ENCODE data around the gene RNF217.

DNA sequence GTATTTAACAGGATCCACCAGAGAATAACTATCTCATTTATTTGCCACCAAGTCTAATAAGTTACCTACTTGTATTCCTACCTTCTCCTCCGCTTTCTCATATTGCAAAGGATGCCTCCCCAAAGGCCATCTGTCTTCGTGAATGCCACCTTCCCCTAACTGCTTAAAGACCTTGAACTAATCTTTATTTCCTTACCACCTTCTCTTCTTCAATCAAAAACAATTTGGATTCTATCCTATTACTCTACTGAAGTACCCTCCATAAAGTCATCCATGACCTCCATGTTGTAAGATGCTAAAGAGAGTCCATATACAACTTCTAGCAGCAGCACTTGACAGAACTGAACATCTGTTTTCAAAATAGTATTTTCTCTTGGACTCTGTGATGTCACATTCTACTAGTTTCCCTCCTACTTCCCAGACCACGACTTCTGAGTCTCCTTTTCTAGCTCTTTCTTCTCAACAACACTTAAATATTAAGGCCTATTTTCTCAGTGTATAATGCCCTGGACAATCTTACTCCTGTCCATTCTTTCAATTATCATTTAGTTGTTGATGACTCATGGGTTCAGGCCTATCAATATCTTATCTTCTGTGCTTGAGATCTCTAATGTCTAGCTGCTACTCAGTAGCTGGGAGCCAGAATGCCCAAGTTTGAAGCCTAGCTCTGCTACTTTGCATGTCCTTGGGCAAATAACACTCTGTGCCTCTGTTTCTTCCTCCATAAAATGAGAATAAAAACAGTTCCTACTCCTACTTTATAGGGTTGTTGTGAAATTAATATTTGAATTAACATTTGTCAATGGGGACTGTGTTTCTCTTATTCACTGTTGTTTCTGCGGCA is 69.7 kb downstream of the MAN1A1 start:
- PRO-cap, 10 experiments = no peak in any of the 10 experiments

GRCh38 chr6:119286497-119287209 is 62.9 kb downstream of the MAN1A1 start:
- PRO-cap, 10 experiments = no peak in any of the 10 experiments

- PRO-cap, 10 experiments = no peak in any of the 10 experiments
Measured at GRCh38 chr6:119288612-119289386, 60.8 kb downstream of the MAN1A1 start.

- PRO-cap, 10 experiments = no peak in any of the 10 experiments
Measured at GRCh38 chr6:119290501-119290898, 59.1 kb downstream of the MAN1A1 start.

- PRO-cap, 10 experiments = no peak in any of the 10 experiments
Measured at GRCh38 chr6:120226720-120227189, 877.2 kb upstream of the MAN1A1 start.

- PRO-cap, 10 experiments = no peak in any of the 10 experiments
Measured at GRCh38 chr6:121666621-121667311, 231.3 kb downstream of the GJA1 start.

DNA sequence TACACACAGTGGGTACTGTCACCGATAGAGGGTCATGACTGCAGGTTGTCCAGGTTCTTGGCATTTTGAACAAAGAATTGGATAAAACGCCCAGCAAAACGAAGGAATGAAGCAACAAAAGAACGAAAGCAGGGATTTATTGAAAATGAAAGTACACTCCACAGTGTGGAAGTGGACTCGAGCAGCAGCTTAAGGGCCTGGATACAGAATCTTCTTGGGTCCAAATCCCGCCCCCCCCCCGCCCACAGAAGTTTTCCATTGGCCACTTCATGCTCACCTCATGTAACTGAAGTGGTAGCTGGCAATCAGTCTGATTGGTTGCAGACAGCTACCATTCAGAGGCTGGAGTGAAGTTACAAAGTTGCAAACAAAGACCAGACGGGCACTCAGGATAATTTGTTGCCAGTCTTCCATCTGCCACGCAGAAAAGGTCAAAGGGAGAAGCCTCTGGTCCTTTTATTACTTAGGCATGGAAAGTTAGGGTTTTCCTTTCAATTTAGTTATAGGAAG is 25.9 kb upstream of the FABP7 start:
- PRO-cap, 10 experiments = no peak in any of the 10 experiments

DNA sequence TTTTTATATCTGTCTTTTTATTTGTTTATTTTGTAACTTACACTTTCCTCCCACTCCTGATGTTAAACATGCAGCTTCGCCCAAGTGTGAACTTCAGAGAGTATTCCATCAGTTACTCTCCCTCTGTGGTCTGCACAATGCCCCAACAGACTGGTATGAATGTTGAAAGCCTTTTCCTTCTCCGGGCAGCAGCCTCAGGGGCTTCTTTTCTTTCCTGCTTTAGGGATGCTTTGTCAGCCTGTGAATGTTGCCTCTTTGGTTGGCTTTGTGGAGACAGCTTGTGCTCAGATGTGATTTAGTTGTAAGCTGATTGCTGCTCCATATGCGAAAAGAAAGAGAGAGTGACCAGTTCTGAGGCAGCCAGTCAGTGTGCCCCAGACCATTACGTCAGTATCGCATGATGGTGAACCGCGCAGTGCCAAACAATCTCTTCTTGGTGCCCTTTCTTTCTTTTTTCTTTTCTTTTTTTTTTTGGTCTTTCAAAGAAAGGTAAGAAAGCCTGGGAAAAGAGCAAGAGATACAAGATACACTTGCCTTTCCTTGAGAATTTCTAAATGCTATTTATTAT is 44.1 kb downstream of the SMPDL3A start:
- PRO-cap, 10 experiments = no peak in any of the 10 experiments

DNA sequence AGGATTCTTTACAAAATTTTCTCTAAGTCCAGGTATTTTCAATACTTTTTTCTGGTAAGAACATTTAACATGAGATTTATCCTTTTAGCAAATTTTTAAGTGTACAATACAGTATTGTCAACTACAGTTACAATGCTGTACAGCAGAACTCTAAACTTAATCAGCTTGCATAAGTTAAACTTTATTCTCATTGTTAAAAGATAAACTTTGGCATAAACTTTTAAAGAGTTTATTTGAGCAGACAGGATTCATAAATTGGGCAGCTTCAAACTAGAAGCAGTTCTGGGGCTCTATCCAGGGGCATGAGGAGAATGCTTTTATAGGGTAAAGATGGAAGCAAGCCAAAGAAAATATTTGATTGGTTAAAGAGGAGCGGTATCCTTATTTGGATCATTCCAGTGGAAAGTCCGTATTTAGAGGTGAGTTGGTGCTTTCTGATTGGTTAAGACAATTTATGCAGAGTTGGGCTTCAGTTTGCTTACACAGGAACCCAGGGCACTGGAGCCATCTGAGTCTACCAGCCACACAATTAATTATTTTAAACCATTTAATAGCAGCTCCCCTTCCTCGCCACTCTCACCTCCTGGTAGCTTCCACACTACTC is 38.0 kb upstream of the RNF217 start:
- PRO-cap, 10 experiments = no peak in any of the 10 experiments

DNA sequence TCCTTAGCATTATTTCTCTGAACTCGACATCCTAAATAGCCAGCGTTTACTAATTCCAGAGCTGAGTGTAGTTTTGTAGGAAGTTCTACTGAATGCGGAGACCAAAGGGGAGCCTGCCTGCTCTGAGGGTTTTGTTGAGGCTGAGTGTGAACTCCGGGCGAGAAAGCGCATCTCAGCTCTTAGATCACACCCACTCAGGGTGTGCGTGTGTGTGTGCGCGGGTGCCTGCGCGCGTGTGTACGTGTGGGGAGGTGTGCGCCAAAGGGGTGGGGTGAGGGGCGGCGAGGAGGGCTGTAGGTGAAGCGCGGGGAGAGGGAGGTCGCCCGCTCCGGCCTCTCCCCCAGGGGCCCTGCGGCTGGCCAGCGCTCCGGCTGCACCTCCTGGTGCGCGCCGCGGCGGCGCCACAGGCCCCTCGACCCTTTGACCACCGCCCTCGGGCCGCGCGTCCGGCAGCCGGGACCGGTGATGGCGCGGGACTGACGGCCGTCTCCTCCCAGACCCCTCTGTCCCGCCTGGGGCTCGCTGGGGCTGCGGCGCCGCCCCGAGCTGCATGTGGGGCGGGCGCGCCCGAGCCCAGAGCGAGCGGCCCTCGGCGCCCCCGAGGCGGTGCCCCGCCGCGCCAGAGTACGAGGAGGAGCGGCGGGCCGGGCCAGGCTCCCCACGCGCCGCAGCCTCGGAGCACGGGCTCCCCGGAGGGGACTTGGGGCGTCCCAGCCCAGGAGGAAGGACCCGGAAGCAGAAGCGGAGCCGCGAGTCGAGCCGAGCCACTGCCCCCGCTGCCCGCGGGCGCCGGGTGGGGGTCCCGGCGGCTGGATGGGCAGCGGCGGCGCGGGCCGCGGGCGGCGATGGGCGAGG is at the start of gene RNF217:
TSS of gene RNF217 (plus strand) at position 738 of the 855 bp plus-strand sequence.
- PRO-cap, 10 experiments = peak in 8 of 10 experiments; most common plus-strand start position 820 of the sequence (in 4); most common minus-strand start position 505 of the sequence (in 8)

DNA sequence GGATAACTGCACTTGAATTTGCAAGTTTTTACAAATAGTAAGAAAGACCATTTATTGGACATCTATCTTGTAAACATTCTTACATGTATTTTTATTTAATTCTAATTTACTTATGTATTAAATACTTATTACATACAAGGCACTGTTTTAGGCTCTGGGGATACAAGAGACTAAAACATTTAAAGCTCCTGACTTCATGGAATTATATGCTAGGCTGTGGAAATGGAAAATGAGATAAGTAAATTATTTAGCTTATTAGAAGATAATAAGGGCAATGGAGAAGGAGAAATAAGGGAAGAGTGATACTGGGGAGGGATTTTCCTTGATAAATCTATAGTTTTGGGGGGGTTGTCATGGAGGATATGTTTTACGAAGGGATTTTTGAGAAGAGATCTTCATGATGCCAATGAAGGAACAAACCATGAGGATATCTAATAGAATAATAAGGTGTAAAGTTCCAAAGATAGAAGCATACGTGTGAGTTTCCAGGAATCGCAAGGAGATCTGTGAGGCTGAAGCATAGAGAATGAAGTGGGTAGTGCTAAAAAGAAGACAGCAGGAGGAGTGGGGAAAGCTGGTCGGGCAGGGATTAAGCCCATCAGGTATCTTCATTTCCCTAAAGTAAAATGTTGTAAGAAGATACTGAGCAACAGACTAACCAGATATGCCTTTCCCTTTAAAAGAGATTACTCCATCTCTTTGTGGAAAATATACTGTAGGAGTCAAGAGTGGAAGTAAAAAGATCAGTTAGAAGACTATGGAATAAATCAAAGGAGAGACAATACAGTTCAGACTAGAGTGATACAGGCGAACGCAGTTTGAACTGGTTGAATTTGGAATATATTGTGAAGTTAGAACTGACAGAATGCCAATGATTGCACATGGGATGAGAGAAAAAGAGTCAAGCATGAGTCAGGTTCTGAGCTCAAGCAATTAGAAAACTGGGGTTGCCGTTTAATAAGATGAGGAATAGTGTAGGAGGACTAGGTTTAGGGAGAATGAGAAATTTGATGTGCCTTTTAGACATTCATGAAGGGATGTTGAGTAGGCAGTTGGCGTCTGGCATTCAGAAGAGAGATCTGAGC is 7.6 kb downstream of the RNF217 start:
- PRO-cap, 10 experiments = no peak in any of the 10 experiments

GRCh38 chr6:125082629-125083413 is 70.8 kb upstream of the TPD52L1 start:
- PRO-cap, 10 experiments = peak in 1 of 10 experiments; most common plus-strand start chr6:125083057 (in 1); most common minus-strand start chr6:125082946 (in 1)

DNA sequence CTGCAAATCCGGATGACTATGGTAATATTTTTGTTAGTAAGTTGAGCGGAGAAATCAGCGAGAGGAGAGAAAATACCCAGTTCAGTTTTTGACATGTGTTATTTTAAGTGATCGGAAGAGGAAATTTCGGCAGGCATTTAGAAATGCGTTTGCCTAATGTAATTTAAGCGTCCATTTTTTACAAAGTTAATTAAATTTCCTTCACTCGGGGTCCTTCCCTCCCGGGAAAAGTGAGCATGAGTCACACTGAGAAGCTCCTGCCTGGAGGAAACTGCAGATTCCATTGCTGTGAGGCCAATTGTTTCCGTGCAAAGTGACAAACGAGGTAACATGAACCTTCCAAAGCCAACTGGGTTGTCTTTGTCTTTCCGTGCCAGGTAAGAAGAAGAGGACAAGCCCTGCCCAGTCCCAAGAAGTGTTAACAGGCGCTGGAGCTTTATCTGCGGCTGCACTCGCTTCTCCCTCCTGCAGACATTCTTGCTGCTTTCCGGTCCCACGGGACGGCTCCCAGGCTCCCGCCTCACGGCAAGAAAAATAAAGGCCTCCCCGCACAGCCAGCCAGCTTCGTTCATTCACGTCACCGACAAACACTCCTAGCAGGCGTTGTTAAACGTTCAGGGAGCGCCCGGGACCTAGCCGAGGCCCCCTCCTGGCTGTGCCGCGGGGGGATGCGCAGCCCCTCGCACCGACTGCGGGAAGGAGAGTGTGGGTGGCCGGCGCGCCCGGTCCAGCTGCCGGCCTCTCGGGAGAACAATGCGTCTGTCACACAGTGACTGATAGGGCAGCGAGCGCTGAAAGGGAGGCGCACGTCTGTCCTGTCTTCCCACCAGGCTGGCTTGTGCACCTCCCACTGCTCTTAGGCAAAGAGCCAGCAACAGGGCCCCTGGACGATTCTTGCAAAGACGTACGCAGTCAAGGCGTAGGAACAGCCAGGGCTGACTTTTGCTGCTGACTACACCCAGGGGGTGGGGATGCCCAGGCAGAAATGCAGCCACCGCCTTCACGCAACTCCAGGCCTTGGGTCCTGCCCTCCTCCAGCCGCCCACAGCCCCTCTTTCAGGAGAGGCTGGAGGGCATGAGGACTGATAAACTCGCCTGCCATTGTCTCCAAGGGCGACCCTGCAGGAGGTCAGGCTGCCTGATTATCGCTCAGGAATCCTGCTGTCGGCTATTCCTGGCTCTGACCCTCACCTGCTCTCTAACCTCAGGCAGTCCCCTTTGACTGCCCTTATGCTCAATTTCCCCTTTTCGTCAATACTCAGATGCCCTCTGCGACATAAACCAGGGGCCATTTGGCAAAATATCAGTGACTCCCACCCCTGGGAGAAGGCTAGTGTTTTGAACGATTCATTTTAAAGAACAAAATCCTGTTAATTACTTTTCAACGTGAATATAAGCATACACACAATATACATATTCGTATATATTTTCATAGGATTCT is 61.7 kb upstream of the HDDC2 start:
- PRO-cap, 10 experiments = peak in 5 of 10 experiments; most common plus-strand start position 405 of the sequence (in 3); most common minus-strand start position 479 of the sequence (in 4)

DNA sequence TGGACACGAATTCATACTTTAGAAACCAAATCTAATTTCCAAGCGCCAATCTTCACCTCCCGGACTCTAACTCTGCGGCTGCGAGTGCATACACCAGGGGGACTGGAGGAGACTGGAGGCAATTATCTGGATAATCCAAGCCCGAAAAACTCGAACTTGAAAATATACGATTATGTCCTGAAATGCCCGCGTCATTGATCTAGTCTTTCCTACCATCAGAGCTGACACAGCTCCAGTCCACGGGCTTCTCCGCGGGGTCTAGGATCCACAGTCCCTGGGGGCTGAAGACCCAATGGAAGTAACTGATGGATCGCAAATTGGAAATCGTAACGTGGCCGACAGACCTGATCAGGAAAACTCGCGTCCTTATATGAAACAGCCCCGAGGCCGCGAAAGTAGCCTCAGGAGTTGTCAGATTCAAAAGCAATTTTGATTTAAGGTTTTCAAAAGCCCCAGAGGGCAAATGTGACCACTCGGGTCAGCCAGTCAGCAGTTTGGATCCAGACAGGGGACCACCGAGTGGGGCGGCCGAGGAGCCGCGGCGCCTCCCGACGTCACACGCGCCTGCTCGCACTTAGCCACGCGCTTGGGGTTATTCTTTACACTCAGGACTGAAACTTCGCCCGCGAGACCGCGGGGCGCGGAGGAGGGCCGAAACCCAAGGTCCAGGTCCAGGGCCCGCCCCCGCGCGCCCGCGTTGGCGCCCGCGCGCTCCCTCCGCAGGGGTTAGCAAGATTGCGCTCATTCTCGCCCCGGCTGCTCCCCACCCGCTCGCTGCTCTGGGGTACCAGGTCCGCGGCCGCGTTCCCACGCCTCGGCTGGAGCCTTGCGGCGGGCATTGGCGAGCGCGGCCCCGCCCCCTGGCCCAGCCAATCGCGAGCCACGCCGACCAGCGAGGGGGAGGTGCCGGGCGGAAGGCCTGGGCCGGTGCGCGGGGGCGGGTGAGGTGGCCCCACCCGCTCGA is 535 bp upstream of the HEY2 start:
- PRO-cap, 10 experiments = peak in 10 of 10 experiments; most common plus-strand start position 602 of the sequence (in 3); most common minus-strand start position 781 of the sequence (in 9)

DNA sequence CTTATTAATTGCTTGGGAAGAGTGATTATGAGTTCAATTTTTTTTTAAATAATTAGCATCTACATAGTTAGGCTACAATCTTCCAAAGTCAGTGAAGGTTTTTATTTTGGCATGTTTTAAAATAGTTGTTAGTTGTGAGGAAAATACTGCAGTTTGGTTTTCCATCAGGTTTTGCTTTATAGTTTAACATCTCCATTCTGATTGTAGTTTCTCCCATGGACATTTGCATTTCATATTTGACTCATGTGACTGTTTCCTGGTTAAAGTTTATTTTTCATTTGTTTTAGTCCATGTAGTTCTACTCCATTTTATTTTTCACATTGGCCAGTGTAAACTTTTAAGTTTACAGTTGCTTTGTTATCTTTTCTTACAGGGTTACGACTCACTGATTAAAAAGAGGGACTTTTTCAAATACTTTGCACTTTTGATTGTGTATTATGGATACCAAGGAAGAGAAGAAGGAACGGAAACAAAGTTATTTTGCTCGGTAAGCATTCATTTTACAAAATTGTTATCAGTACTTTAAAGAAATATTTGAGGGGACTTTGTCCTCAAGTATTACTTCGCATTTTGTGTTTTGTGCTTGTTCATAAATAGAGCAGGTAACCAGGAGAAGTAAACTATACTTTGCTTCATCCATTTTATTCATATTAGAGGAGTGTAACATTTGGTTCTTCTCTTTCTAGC is 24.3 kb downstream of the NCOA7 start:
- PRO-cap, 10 experiments = no peak in any of the 10 experiments

- PRO-cap, 10 experiments = no peak in any of the 10 experiments
Measured at GRCh38 chr6:125915066-125915581, 41.4 kb upstream of the HINT3 start.

- PRO-cap, 10 experiments = no peak in any of the 10 experiments
Measured at GRCh38 chr6:125945438-125945864, 11.1 kb upstream of the HINT3 start.

DNA sequence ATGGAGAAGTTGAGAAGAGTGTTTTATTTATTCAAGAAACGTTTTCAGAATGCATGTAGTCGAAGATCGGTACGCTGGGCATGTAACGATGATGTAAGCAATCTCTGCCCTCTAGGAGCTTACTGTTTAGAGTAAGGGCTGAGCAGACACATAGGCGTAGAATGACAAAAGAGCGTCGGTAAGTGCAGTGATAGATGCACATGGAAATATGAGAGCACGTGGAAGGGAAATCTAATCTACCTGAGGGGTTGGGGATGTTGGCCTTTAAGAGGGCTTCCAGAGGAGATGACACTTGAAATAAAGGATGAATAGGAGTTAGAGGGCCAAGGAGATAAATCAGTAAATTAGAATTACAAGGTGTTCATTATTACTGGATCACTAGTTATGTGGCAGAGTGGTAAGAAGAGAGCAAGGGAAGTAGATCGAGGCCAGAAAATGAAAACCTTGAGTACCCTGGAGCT is 712 bp downstream of the TRMT11 start:
- PRO-cap, 10 experiments = peak in 1 of 10 experiments; most common minus-strand start position 163 of the sequence (in 1)

DNA sequence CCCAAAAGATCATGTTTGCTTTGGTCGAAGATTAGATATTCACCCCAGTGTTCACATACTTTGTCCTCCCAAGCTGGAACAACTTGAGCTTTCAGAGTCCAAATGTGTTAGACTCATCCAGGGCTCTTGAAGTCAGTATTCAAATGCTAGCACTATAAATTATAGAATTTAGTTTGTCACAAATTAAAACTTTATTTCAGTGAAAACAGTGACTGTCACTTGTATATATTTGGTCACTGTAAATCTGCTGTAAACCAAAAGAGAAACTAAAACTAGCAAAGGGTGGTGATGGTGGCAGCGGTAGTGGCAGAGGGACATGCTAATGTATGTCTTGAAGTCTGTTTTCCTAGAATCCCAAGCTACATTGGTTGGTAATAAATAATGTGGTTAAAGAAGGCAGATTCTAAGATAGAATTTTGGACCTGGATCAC is 140.5 kb upstream of the CENPW start:
- PRO-cap, 10 experiments = no peak in any of the 10 experiments

DNA sequence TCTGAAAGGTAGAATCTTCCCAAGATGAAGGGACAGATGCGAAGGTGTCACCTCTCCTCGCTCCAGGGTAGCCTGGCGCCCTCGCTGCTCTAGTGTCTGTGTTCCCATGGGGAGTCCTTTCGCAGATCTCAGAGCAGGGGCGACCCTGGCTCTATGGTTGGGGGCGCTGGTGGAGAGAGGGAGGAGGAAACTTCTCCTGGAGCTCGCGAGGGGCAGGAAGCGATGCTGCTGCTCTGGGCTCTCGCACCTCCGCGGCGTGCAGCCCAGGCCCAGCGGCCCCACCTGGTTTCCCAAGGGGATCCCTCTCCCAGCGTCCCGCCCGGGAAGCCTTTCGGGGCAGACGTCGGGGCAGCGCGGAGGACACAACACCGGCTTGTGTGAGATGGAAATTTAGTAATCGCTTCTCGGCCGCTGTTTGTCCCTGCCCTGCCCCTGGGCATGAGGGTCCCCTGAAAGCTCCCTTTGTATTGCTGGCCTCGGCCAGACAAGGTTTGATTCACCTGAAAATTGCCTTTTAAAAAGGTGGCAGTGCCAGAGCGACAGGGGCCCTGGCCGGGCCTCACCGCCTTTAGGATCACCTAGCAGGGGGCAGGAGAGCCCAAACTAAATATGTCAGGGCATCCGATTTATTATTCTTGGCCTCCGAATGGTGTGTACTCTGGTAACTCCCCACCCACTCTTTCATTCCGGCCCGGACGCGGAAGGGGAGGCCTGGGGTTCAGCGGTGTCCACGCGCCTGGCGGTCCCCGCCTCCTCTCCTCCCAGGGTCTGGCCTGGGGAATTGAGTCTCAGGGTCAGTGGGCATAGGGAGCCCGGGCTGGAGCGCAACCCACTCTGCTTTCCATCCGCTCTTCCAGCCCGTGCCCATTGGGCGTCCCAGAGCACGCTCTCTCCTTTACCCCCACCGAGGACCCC is 2.0 kb downstream of the RSPO3 start:
- PRO-cap, 10 experiments = peak in 1 of 10 experiments; most common minus-strand start position 580 of the sequence (in 1)